Renal cortical epithelial cell (primary cell): ENCODE measurements around the genes OTOGL and PPFIA2.

DNA sequence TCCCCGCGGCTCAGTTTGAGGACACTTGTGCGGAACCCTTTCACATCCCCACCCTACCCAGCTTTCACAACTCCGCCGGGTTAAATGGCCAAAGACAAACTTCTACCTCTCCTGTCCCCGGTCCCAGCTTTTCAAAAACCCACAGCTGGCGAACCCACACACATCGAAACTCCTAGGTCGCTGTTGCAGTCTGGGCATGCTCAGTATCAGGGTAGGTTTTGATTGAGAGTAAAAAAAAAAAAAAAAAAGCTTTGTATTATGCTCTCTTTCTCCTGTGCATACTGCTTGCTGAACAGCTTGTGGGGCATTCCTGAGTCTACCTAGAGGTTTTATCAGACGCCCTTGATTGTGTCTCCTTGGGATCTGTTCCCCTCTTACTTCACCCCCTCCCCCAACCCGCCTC, 448 bp upstream of the SYT1 start:
- RRBS = 2% methylated on average over 4 of the region's 11 CpGs

DNA sequence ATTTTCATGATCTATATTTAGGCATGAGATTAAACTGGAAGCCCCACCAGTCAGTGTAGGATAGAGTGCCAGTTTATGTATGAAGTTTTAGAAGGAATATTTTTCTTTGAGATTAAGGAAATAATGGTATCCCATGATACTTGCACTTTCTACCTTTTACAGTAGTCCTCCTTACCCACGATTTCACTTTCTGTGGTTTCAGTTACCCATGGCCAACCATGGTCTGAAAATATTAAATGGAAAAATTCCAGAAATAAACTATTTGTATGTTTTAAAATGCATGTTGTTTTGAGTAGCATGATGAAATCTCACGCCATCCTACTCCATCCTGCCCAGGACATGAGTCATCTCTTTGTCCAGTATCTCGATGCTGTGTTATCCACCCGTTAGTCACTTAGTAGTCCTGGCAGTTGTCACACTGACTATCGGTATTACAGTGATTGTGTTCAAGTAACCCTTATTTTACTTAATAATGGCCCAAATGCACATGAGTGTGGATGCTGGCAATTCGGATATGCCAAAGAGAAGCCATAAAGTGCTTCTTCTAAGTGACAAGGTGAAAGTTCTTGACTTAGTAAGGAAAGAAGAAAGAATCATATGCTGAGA, 22.4 kb downstream of the SYT1 start:
- RRBS = no CpG with 5 or more reads among the region's 6 CpGs

GRCh38 chr12:79415702-79416015, 275.1 kb downstream of the PAWR start:
- RRBS = no CpG with 5 or more reads among the region's 2 CpGs

DNA sequence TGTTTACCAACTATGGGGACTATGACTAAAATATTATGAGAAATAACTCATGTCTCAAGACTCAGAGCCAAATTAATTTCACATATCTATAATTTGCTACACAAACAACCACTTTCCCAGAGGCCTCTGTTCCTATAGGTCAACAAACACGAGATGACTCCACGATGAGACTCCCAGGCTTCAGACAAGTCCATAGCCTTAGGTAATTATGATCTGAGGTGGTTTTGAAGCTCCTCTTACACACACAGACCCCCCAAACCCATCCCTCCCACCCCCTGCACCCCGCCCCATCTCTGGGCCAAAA, 143.8 kb downstream of the PAWR start:
- RRBS = no CpG with 5 or more reads among the region's 3 CpGs

- RRBS = no CpG with 5 or more reads among the region's 10 CpGs
Measured at GRCh38 chr12:79711752-79712069, 20.9 kb upstream of the PAWR start.

DNA sequence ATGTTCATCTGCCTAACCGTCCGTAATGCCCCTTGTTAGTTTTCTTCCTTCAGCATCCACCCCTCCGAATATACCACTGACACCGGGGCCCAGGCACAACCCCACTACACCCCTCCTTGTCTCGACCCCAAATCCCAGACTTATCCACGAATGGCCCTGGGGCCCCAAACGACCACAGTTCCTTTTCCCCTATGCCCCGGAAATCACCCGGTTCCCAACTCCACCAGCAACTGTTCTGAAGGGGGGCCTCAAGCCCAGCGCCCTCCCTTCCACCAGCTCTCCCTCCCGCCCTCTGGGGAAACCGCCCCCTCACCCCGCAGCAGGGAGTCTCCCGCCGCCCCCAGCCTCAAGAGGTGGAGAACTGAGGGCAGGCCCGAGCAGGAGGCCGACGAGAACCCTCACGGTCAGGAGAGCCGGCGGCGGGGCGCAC, 621 bp downstream of the PPP1R12A start:
- RRBS = no CpG with 5 or more reads among the region's 23 CpGs

DNA sequence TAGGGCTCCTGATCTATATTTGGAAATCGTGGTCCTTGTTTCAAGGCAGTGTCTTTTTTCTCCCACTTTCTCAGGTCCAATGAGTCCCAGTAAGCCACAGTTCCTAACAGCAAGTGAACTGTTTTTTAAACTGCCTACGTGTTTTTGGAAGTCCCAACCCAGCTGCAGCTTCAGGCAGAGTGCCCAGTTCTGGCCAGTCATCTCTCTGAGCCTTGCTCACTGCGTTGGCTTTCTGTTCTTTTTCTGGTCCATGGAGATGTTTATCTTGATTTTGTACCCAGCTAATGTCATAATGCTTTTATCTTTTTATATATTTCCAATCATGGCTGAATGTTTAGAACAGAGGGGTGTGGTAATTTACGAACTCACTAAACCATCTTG, 46.3 kb upstream of the OTOGL start:
- RRBS = no CpG with 5 or more reads among the region's 4 CpGs

DNA sequence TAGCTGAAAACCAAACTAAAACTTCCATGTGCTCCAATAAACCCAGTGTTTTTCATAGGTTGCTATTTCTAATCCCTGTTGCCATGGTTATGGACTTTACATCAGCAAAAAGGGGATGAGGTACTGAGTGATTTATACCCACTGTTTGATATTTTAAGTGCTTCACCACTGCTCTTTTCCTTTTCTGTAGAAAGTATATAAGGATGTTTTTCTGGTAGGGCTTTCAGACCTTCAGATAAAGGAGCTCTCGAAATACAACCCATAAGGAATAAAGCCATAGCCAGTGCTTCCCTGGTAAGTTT, at the start of gene OTOGL:
Gene OTOGL (plus strand): TSS at position 226 of the 302 bp plus-strand sequence.
- RRBS = no CpG with 5 or more reads among the region's 1 CpG

DNA sequence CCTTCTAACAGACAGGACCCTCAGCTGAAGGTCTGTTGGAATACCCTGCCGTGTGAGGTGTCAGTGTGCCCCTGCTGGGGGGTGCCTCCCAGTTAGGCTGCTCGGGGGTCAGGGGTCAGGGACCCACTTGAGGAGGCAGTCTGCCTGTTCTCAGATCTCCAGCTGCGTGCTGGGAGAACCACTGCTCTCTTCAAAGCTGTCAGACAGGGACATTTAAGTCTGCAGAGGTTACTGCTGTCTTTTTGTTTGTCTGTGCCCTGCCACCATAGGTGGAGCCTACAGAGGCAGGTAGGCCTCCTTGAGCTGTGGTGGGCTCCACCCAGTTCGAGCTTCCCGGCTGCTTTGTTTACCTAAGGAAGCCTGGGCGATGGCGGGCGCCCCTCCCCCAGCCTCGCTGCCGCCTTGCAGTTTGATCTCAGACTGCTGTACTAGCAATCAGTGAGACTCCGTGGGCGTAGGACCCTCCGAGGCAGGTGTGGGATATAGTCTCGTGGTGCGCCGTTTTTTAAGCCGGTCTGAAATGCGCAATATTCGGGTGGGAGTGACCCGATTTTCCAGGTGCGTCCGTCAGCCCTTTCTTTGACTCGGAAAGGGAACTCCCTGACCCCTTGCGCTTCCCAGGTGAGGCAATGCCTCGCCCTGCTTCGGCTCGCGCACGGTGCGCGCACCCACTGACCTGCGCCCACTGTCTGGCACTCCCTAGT, 150.2 kb downstream of the OTOGL start:
- RRBS = no CpG with 5 or more reads among the region's 32 CpGs

DNA sequence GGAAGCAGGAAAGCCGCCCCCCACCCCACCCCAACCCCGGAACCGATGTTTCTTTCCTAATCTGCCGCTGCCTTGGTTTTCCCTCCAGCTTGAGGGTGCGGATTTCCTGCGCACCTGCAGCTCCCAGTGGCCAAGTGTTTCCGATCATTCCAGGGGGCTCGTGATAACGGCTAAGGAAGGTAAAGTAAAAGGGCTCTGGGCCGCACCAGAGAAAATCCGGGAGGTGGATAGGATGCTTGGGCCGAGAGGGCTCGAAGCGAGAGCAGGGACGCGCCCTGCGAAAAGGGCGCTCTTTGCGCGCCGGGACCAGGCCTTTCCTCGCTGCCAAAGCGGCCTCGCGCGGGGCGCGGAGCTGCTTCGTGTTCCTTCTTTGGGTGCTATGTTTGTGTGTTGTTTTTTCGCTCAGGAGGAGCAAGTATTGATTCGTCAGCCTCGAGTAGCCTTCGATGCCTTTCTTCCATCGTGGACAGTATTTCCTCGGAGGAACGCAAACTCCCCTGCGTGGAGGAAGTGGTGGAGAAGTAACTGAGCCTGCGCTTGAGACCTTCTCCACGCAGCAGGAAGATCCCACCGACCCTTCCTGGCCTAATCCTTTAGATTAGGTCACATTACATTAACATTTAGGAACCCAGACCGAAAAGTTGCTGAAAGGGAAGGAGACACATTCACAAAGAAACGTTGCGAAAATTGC, 1.1 kb downstream of the MYF6 start:
- RRBS = 4% methylated on average over 10 of the region's 43 CpGs

- RRBS = no CpG with 5 or more reads among the region's 1 CpG
Measured at GRCh38 chr12:81598241-81598581, 160.9 kb downstream of the PPFIA2 start.

- RRBS = under 1% methylated on average over 7 of the region's 42 CpGs
Measured at GRCh38 chr12:81759024-81759840, at the start of gene PPFIA2. Gene PPFIA2 (minus strand): TSS chr12:81759350.

- RRBS = no CpG with 5 or more reads among the region's 7 CpGs
Measured at GRCh38 chr12:82314347-82314848, 43.8 kb downstream of the CCDC59 start.

- RRBS = no CpG with 5 or more reads among the region's 1 CpG
Measured at GRCh38 chr12:83150531-83150932, 463.8 kb downstream of the TMTC2 start.

GRCh38 chr12:84911057-84911602, 1.5 kb downstream of the SLC6A15 start:
- RRBS = no CpG with 5 or more reads among the region's 20 CpGs

GRCh38 chr12:85834335-85834710, 1.9 kb downstream of the RASSF9 start:
- RRBS = no CpG with 5 or more reads among the region's 2 CpGs

- RRBS = no CpG with 5 or more reads among the region's 5 CpGs
Measured at GRCh38 chr12:87806109-87806544, 223.1 kb downstream of the C12orf50 start.

GRCh38 chr12:87820723-87821387, 208.3 kb downstream of the C12orf50 start:
- RRBS = no CpG with 5 or more reads among the region's 4 CpGs

- RRBS = no CpG with 5 or more reads among the region's 1 CpG
Measured at GRCh38 chr12:88140666-88141498, 1.0 kb downstream of the CEP290 start.